ENCODE data around the gene COPE.

DNA sequence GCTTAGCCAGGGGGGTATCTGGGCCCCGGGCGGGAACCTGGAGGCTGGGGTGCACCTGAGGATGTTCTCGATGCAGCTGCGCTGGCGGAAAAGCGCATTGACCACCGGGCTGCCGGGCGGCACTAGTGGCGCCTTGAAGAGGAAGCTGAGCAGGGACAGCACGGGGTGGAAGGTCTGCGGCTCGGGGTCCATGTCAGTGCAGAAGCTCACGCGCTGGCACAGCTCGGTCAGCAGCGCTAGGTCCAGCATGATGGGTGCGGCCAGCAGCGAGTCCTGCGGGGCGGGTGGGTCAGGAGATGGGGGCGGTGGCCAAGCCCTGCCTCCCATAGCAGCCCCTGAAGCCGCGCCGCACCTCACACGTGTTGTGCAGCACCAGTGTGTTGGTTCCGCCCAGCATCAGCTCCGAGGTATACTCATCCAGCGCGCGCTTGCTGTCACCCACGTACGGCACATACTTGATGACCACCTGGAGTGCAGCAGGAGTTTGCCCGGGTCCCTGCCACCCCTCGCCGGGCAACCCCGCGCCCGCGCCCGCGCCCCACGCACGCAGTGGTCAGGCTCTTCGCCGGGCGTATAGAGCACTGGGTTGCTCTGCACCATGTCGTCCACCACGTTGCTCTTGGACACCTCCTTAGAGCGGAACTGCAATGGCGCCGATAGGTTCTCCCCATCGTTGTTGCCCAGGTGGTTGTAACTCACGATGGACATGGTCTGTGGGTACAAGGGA, 2.6 kb downstream of the ISYNA1 start:
- RRBS, result 97% methylated on average over 13 of the region's 54 CpGs

DNA sequence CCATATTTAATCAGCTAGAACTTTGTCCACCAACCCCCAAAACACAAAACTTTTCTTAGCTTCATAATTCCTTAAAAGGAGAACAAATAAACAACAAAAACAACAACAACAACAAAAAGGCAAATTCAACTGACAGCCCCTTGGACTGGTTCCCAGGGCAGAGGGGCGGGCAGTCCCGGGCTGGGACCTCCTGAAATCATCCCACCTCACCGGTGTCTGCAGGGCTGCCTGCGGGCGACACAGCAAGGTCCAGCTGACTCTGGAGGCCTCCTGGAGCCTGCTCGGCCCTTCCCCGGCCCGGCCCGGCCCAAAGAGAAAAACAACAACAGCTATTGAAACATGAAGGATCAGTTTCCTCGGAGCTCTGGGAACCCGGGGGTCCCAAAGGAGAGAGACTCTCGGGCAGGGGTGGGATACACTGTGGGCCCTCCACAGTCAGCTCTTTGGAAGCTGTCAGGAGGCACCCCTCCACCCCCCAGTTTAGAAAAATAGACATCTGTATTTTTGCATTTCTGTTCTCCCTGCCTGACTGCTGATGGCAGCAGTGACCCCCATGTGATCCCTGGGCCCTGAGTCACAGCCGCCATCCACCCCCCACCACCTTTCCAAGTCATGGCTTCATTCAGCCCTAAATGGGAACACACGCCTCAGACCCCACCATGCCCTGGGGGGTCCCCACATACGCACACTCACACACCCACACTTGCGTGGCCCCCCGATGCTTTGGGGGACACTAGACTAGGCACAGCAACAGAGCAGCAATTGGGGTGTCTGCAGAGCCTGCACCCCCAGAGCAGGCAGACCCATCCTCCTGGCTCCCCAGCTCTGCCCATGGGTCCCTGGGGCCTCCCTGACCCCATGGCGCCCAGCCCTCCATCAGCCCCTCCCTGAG, 5.2 kb upstream of the ISYNA1 start:
- RRBS, result 90% methylated on average over 8 of the region's 18 CpGs

DNA sequence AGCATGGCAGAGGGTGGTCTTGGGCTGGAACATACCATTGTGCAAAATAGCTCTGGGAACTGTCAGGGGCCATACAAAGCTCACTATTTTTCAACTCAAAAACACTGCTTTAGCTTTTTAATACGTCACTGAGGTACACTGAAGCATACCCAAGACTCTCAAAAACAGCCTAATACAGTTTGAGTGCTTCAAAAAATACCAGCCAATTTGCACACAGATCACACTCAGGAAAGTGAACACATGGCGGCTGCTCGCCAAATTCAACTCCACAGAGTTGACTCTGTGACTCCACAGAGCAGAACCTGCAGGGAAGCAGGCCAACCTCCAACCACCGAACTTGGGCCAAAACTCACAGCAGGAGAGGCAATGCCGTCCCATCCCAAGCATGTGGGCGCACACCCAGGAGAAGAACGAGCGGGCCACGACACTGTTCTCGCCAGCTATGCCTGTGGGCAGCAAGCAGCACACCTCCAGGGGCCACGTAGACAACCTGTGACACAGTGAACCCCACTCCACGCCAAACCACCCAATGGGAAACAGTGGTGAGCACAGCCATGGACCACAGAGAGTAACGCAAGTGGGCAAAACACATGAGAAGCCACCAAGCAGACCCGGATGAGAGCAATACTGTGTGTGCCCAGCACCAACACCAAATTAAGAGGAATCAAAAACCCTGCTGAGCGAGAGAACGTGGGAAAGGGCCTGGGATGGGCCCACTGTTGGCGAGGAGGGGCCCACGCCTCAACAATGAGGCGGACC, 21.0 kb downstream of the ELL start:
- RRBS, result no CpG with 5 or more reads among the region's 19 CpGs

DNA sequence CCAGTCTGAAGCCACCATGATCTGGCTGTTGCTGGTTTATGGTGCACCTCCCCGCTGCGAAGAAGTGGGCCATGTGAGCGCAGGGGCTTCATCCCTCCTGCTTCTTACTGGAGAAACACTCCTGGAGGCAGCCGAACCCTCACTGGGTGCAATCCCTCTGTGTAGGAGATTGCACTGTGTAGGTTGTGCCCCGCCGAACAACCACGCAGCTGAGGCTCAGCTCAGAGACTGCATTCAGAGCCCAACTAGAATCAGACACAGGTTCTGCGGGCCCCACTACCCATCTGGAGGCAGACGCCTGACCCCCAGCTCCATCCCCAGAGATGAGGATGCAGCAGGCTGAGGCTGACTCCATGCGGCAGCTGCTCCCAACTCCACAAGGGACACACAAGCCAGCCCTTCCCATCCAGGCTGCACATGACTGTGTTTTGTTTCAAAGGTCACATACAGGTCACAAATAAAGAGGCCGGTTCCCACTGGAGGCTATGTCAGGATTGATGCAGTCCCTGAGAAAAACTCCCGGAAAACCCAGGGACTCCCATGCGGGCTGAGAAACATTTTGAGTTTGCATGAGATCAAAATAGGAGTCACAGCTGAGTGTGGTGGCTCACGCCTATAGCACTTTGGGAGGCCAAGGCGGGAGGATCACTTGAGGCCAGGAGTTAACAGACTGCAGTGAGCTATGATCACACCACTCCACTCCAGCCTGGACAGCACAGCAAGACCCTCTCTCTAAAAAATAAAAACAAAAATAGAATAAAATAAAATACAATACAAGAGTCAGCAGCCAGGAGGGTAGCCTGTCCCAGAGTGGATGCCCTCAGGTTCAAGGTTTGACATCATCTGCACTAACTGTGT, 14.1 kb downstream of the ELL start:
- RRBS, result no CpG with 5 or more reads among the region's 15 CpGs

GRCh38 chr19:18594277-18594873, 5.8 kb downstream of the REX1BD start:
- RRBS, result 3% methylated on average over 29 of the region's 49 CpGs

DNA sequence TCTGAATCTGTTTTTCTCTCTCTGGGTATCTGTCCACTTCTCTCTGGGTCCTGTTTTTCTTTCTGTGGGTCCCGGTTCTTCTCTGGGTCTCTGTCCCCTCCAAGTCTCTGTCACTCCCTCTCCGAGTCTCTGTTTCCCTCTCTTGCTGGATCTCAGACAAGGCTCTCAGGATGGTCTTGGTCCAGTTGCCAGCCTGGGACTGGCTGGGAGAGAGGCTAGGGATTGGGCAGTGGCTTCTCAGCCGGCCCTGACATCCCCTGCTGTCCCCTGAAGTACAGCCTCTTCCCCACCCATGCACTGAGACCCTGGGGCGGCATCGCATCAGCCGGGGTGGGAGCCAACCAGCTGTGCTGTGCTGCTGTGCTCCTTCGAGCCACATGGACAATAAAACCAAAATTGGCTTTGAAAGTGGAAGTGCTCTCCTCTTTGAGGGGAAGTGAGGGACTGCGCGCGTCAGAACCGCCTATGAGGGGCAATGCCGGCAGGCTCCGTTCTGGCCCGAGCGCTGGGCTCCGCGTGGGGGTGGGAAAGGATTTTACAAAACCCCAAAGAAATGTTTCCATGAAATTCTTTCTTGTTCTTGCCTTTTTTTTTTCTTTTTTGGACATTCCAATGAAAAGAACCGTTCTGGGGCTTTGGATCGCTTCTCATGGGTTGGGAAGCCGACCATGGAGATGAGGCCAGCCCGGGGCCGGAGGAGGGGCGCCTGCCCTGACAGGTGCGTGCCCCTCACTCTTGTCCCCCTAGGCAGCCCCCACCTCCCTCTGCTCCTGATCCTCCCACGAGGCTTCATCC, 22.4 kb downstream of the KLHL26 start:
- RRBS, result 74% methylated on average over 4 of the region's 25 CpGs

DNA sequence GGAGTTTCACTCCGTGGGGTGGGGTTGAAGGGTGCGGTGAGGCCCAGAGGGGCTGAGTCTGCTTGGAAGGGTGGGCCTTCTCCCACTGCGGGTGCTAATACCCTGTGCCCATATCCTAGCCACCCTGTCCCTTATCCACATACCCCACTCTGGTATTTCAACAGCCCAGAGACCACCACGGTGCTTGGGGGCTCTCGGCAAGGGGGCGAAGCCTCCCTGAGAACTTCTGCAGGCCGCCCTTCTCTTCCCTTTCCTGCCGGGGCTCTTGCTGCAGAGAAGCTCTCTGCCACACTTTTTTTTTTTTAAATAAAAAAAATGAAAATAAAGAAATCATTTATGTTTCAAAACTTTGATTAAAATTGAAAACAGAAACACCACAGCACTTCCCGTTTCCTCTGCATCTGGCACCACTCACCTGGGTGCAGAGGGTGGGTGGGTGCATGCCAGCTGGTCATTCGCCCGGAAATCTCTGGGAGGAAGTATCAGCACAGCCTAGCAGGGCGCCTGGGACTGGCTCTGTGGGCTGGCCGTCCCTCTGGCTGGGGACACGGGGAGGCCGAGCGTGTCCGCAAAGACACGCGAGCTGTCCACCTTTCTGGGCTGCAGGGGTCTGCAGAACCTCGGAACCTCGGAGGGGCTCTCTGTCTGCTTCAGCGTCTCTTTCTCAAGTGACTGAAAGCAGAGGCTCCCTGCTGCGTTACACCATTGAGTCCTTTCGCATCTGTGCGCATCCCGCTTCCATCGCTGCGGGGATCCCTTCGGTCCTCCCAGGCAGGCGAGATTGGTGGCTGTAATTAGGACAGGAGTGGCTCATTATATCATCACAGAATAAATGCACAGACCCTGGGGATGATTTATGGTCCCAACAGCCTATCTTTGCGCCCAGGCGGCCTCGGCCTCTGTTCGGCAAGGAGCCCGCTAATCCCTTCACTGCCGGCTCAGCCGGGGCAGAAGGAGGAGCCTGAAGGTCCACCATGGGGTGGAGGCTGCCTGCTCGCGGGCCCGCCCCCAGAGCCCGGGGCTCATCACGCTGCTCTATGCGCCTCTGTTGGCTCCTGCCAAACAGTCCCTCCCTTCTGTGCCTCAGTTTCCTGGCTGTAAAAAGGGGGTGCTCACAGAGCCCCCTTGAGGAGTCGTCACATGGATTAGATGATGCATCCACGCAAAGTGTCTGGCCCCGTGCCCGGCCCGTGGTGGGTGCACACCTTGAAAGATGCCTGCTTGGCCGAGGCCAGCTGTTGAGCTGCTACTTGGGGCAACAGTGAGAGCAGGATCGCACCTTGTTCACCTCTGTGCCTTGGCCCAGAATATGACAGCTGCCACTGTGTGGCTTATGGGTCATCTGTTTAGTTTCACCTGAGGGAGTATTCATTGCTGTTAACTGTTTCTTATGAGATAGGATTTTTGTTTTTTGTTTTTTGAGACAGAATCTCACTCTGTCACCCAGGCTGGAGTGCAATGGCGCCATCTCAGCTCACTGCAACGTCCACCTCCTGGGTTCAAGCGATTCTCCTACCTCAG, 17.3 kb downstream of the CRTC1 start:
- RRBS, result 89% methylated on average over 5 of the region's 53 CpGs

GRCh38 chr19:18742871-18743212, 48.3 kb downstream of the COMP start:
- RRBS, result no CpG with 5 or more reads among the region's 9 CpGs

DNA sequence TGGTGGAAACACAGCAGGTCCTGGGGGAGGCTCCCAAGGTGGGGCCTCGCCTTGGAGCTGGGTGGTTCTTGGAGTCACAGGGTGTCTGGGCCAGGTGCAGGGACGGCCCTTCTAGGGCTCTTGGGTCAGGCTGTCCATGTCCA, 21.6 kb downstream of the COMP start:
- RRBS, result no CpG with 5 or more reads among the region's 2 CpGs

DNA sequence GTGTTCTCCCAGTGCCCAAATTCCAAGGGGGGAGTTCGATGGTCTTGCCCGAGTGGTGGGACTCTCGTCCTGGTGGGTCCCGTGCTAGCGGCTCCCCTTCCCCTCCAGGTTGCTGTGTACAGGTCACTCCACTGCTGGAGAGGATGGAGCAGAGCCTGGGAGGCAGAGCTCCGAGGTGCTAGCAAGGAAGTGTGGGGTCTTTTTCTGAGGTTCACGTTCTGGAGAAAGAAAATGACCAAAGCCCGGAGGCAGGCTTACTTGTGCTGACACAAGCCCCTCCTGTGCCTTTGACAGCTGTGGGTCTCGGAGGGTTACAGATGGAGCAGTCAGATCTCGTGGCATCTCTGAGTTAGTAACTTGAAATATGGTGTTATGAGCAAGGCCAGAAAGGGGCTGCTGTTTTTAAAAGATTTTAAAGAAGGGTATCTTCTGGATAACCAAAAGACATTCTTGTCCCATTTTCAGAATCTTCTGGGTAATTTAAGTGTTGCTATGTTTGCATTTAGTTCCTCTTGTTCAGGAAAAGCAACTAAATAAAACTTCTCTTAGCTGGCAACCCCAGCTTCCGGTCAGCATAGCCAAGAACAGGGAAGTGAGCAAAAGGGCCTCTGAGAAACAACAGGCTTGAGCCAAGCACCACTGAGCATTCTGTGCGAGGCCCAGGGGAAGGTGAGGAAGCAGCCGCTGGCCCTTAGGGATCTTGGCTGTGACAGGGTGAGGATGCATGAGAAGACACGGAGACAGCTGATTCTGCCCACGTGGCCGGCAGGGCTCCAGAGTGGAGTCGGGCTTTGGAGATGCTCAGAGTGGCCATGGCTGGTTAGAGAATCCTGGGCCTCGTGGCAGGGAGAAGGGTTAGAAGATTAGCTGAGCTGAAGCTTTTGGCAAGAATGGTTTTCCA, 16.9 kb downstream of the UPF1 start:
- RRBS, result no CpG with 5 or more reads among the region's 18 CpGs

DNA sequence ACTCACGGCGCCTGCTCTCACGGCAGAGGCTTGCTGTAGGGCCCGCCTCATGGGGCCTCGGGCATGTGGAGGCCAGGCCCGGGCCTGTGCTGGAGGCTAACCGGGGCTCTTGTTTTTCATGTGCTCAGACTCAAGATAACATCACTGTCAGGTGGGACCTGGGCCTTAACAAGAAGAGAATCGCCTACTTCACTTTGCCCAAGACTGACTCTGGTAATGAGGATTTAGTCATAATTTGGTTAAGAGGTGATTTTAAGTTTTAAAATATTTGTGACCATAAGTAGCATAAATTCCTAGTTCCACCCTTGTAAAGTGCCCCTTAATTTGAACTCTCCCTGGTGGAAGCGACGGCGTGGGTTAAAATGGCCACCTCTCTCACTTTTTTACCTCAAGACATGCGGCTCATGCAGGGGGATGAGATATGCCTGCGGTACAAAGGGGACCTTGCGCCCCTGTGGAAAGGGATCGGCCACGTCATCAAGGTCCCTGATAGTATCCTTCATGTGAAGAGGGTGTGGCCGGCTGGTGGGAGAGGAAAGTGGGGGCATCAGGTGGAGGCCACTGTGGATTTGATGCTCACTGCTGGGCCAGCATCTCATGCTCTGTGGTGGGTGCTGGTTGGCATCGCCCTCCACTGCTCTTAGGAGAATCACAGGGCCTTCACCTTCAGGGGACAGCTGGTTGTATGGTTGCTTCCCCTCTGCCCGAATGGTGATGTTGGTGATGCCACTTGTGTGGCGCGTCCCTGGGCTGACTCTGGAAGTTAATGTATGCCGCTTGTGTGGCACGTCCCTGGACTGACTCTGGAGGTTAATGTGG, 21.3 kb downstream of the UPF1 start:
- RRBS, result no CpG with 5 or more reads among the region's 23 CpGs

- RRBS, result 2% methylated on average over 20 of the region's 94 CpGs
Observed at GRCh38 chr19:18918868-18920190, at the start of gene COPE. TSS of gene COPE (minus strand) at chr19:18919387.

DNA sequence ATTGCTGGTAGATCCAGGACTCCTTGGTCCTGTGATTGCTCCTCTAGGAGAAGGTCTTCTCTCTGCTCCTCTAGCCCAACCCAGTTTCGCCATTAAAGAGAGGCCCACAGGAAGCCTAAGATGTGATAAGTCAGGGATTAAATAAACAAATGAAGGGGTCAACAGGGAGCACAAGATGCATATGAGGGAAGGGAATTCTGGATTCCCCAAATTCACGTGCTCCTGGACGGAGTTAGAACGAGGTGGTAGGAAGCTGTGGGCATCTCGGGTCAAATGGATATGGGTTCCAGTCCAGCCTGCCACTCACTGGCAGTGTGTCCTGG, 637 bp downstream of the DDX49 start:
- RRBS, result no CpG with 5 or more reads among the region's 5 CpGs

DNA sequence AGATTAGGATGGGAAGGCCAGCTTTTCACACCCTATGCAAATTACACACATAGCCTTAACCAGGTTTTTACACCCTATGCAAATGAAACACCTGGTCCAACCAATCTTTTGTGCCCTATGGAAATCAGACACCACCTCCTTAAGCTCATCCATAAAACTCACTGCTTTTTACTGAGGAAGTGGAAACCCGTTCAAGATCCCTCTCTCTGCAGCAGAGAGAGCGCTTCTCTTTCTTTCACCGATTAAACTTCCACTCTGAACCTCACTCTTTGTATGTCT, 25.3 kb upstream of the HOMER3 start:
- RRBS, result no CpG with 5 or more reads among the region's 3 CpGs

DNA sequence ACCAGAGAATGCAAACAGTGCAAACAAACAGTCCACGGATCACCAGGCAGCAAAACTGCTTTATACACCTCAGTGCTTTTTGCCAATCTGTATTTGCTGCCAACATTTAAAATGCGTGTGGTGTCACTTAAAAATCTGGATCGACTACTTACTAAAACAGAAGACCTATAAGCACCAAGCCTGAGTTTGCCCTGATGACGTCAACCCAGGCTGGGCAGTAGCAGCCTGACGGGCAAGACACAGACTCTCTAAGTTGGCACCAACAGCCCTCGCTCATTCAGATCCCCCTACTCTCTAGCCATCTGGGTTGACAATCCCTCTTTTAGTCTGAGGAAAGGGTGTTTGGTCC, 7.1 kb downstream of the SUGP2 start:
- RRBS, result no CpG with 5 or more reads among the region's 6 CpGs

- RRBS, result no CpG with 5 or more reads among the region's 26 CpGs
Observed at GRCh38 chr19:19051582-19052323, 12.0 kb upstream of the SLC25A42 start.

DNA sequence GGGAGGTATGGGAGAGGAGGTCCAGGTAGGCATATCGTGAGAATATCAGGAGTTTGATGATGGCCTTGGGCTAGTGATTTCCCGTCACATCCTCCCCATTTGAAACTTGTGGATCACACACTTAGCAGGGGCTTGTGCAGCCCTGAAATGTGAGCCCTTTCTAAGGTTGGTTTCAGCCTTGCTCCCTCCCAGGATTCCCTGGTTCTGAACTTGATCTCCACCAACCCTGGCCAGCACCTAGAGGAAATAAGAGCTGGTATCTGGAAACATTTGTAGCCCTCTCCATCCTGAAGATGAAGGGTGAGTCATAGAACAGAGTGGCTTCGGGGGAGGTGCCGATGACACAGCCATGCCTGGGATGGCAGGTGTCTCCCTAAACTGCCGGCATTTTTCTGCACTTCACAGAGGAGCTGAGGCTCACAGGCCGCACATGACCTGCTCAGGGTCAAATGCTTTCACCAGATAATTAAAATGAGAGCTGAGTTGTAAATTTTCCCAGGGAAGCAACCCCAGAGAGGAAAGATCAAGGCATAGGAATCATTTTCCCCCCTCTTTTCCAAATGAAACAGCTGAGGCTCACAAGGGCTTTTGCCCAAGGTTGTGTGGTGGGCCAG, 1.4 kb upstream of the SLC25A42 start:
- RRBS, result no CpG with 5 or more reads among the region's 6 CpGs

GRCh38 chr19:19101492-19102027, 36.7 kb downstream of the TMEM161A start:
- RRBS, result no CpG with 5 or more reads among the region's 9 CpGs

GRCh38 chr19:19198003-19198459, 5.2 kb downstream of the NR2C2AP start:
- RRBS, result no CpG with 5 or more reads among the region's 12 CpGs

GRCh38 chr19:19274642-19275135, 1.6 kb upstream of the TM6SF2 start:
- RRBS, result no CpG with 5 or more reads among the region's 6 CpGs

Data from T47D (cell line).